LNCaP clone FGC (cell line): ENCODE measurements around a stretch of chr2.

DNA sequence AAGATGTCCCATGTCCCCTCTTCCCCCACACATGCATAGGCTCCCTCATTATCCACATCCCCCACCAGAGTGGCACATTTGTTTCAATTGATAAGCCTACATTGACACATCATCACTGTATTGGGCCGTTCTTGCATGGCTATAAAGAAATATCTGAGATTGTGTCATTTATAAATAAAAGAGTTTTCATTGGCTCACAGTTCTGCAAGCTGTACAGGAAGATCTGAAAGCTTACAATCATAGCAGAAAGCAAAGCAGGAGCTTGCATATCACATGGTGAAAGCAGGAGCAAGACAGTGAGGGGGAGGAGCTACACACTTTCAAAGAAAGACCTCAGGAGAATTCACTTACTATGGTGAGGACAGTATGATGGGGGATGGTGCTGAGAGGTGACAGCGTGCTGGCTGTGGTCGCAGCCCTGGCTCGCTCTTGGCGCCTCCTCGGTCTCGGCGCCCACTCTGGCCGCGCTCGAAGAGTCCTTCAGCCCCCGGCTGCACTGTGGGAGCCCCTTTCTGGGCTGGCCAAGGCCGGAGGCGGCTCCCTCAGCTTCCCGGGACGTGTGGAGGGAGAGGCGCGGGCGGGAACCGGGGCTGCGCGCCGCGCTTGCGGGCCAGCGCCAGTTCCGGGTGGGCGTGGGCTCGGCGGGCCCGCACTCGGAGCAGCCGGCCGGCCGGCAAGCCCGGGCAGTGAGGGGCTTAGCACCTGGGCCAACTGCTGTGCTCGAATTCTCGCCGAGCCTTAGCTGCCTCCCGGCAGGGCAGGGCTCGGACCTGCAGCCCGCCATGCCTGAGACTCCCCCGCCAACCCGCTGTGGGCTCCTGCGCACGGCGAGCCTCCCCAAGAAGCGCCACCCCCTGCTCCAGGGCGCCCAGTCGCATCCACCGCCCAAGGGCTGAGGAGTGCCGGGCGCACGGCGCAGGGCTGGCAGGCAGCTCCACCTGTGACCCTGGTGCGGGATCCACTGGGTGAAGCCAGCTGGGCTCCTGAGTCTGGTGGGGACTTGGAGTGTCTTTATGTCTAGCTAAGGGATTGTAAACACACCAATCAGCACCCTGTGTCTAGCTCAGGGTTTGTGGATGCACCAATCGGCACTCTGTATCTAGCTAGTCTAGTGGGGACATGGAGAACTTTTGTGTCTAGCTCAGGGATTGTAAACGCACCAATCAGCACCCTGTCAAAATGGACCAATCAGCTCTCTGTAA lies 131.9 kb upstream of the SPATS2L start:
- RRBS, 2 experiments, result 8 to 12% methylated on average over 1 of the region's 58 CpGs

DNA sequence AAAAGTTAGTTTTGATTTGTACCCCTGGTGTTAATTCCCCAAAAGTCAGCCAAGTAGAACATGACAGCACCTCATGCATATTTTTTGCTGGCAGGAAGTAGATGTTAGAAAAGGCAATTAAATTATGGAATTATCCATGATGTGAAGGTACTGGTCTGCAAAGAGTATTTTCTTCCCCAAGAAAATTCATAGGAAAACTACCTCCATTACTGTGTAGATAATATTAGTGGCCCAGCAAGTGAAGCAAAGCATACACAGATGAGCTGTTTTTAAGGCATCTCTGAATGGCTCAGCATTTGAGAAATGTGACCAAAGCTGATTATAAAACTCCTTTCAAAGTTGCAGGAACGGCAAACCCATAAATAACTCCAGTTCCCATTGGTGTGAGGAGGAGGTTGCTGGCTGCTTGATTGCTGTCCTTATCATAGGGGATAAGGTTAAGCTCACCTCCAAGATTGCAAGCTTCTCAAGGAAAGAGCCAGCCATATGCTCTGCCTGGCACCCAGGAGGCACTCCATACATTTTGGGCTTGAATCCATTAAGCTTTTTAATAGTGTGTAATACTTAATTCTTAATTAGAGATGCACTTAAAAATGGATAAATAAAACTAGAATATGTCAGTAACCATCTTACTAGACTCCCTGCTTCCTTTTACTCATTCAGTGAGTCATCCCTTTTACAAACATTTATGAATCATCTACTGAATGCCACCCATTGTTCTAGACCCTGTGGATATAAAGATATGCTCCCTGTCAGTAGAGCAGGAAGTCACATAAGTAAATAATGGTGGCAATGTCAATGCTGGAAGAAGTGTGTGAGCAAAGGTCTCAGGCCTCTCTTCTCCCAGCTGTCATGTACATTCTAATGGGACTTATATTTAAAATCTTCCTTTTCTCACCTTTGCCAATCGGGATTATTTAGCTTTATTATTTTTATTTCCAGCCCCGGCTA lies 99.2 kb downstream of the SPATS2L start:
- RRBS, 2 experiments, result no CpG with 5 or more reads among the region's 3 CpGs

- RRBS, 2 experiments, result no CpG with 5 or more reads among the region's 8 CpGs
These were observed 43.0 kb downstream of the KCTD18 start for GRCh38 chr2:200466649-200467495.

DNA sequence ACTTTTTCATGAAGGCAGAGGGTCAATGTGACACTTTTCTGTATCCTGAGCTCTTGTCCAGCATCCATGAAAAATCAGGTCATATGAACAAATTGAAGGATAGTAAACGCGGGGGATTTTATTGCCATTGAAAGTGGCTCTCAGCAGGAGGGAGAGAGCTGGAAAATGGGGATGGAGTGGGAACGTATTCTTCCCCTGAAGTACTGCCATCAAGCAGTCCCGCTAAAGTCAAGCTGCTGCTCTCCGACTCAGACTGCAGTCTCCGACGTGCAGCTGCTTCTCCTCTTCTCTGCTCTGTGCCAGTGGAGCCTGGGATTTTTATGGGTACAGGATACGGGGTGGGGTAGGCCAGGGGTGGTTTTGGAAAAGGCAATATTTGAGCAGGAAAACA lies 33.1 kb downstream of the KCTD18 start:
- RRBS, 2 experiments, result no CpG with 5 or more reads among the region's 8 CpGs

GRCh38 chr2:200586466-200587044 lies 741 bp downstream of the AOX1 start:
- RRBS, 2 experiments, result no CpG with 5 or more reads among the region's 22 CpGs

- RRBS, 2 experiments, result no CpG with 5 or more reads among the region's 2 CpGs
These were observed 6.7 kb downstream of the AOX1 start for GRCh38 chr2:200592315-200593195.

GRCh38 chr2:200659009-200659460 lies 73.2 kb downstream of the AOX1 start:
- RRBS, 2 experiments, result no CpG with 5 or more reads among the region's 7 CpGs

- RRBS, 2 experiments, result no CpG with 5 or more reads among the region's 2 CpGs
These were observed 106.4 kb upstream of the BZW1 start for GRCh38 chr2:200705268-200705831.

GRCh38 chr2:200748562-200749280 lies 63.0 kb upstream of the BZW1 start:
- RRBS, 2 experiments, result no CpG with 5 or more reads among the region's 7 CpGs

- RRBS, 2 experiments, result no CpG with 5 or more reads among the region's 3 CpGs
These were observed 46.2 kb upstream of the BZW1 start for GRCh38 chr2:200765363-200766080.

DNA sequence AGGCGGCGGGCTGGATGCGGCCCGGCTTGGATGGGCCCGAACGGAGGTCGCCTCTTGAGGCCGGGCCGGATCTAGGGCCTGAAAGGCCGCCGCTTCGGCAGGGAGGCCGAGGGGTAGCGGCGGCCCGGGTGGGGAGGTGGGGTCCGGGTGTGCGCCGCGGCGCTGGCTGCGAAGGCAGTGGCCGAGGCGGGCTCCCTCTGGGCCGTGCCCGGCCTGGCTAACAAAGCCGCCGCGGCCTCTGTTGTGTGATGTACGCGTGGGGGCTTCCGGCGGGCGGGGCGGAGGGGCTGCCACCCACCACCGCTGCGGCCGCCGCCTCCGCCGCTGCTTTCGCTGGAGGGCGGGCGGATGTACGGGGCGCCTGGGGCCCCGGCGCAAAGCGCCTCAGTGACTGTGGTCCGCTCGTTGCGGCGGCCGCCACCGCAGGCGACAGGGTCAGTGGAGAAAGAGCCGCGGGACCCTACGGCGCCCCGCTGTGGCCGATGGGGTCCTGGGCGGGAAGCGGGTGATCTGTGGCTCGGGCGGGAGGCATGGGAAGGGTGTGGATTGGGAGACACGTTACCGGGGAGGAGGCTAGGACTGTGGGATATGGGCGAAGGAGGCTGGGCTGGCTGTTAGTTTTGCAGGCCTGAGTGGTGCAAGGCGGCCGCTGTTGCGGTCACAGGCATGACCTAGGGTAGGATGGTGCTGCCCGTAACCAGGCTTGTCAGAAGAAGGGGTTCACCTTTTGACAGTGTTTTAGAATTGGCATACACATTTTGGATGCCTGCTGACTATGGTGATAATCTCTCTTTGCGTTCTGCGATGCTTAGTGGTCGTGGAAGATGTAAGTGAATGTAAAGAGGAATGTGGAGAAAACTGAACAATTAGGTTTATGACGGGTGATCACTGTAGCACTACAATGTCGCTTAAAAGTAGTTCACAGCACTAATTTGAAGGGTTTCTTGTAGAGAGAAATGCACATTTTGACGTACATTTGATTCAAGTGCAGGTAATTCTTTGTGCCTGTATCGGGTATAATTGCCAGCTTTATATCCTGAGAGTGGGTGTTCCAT lies 677 bp downstream of the BZW1 start:
- RRBS, 2 experiments, result 1 to 2% methylated on average over 37 of the region's 80 CpGs

DNA sequence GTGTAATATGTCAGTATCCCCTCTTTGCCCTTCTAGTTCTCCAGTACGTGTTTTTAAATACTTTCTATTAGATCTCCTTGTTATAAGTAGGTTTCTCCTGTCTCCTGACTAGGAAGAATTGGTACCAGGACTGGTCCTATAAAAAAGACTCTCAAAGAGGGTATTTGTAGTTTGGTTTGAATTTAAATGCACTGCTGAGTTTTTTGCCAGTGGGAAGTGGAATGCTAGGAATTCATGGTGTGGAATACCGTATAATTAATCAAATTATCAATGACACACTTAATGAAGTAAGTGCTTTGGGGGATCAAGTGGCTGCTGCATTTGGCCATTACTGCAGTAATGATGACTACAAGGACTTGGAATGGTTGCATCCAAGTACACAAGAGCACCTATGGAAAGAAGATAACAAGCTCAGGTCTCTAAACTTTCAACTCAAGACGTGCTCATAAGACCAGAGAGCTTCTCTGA lies 21.0 kb downstream of the BZW1 start:
- RRBS, 2 experiments, result no CpG with 5 or more reads among the region's 3 CpGs

- RRBS, 2 experiments, result no CpG with 5 or more reads among the region's 10 CpGs
These were observed 10.7 kb downstream of the CLK1 start for GRCh38 chr2:200853608-200854213.

GRCh38 chr2:200862414-200863068 lies 1.9 kb downstream of the CLK1 start:
- RRBS, 2 experiments, result no CpG with 5 or more reads among the region's 18 CpGs

GRCh38 chr2:200964326-200964567 lies 787 bp upstream of the ORC2 start:
- RRBS, 2 experiments, result no CpG with 5 or more reads among the region's 5 CpGs

GRCh38 chr2:201140003-201140609 lies 24.1 kb downstream of the CFLAR start:
- RRBS, 2 experiments, result no CpG with 5 or more reads among the region's 24 CpGs

DNA sequence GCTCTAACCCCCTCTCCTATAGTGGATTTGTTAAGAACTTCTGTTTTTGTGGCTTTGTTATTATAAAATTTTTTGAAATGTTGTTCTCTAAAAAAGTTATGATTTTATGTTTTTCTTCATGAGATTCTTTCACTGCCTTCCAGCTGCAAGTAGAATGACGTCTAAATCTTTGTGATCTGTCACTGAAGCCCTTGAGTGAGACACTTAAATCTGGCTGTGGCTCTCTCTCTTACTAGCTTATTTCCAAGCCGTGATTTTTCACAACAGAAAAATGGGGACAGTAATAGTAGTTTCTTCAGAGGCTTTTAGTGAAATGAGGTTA lies 1.6 kb downstream of the CASP8 start:
- RRBS, 2 experiments, result no CpG with 5 or more reads among the region's 2 CpGs